Cardiac muscle cell (in vitro differentiated cells and primary cell): ENCODE measurements around the gene PIK3R1.

DNA sequence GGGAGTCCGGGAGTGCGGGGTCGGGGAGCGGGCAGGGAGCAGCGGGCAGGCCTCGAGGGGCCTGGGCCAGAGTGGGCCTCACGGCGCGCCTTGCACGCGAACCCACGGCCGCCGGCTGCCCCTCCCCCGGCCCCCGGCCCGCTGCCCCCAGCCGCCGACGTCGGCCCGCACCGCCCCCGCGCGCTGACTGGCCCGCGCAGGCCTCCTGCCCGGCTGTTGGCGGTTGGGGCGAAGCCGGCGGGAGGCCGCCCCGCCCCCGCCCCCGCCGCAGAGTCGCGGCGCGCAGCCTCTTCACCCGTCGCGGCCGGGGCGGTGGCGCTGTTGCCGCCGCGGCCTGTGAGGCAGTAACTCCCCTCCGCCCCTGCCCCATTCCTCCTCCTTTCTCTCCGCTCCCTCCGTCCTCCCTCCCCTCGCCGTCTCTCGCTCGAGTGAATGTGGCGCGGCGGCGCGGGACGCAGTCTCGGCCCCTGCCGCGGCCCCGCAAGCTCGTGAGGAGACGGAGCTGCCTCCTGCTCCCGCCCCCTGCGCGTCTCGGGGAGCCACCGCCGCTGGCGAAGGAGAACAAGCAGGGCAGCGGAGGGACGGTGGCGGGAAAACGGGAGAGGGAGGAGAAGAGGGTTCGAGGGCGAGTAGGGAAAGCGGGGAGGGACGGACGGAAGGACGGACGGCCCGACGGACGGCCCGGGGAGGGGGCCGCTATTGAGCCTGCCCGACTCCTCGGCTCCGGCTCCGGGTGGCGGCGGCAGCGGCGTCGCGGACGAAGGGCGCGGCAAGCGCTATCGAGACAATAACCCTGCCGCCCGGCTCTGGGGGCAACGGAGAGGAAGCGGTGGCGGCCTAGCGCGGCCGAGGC is 686 bp upstream of the ERBIN start:
- RAMPAGE, long total RNA, result start-site peak on the minus strand centred at position 98 of the sequence, 50 bp wide, 15 and 13 reads in 2 replicates
- RRBS, result 1% methylated on average over 64 of the region's 116 CpGs

- RAMPAGE, long total RNA, result no peak
- RRBS, result no CpG with 5 or more reads among the region's 3 CpGs
Measured at GRCh38 chr5:66101056-66101680, 42.9 kb upstream of the SREK1 start.

GRCh38 chr5:66145051-66145461 is 956 bp downstream of the SREK1 start:
- RAMPAGE, long total RNA, result no peak
- RRBS, result no CpG with 5 or more reads among the region's 10 CpGs

DNA sequence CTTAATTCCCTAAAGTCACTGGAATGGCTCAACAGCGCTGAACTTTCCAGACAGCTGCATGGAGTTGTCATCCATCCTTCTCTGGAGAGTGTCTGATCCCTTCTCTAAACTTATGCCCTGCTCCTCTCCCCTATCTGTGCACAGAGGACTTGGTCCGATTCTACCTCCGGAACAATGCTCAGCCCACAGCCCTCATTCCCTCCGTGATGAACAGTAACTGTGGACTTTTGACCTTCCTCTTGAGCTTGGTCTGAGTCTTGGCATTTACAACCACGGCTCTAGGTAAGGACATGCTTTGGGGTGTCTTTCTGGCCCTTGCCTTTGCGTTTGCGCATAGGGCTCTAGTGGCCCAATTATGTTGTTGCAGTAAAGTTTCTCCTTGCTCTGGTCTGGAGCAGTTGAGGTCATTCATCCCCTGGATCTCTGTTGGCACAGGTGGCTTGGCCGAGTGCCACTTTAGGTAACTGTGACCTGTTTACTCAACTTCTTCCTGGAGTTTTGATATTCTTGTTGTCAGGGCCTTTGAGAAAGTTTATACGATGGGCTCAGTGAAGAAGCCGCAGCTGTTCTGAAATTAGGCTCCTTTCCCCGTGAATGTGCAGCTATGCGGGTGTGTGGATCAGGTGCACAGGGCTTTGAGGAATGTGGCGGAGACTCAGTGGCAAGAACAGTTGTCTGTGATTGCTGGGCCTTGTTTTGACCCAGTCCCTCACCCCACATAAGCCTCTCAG is 18.4 kb upstream of the CD180 start:
- RAMPAGE, long total RNA, result no peak
- RRBS, result no CpG with 5 or more reads among the region's 13 CpGs

DNA sequence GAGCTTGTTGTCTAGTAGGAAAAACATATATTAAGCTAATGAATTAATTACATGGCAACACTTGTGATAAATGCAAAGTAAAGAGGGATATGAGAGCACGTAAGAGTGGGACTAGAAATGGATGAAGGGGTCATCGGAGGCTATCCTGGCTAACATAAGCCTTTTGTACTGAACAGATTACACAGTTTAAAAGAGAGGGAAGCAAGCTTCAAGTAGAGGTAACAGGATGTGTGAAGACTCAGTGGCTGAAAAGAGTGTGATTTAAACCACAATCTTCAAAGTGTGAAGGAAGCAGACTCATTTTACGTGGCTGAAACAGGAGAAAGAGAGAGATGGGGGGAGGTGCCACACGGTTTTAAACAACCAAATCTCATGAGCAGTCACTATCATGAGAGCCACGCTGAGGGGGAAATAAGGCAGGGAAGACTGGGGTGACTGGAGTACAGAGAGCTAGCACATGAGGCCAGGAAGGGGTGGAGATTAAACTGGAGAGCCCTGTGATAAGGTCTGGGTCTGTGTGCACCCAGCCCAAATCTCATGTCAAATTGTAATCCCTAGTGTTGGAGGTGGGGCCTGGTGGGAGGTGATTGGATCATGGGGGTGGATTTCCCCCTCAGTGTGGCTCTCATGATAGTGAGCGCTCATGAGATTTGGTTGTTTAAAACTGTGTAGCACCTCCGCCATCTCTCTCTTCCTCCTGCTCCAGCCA is 318.4 kb upstream of the CD180 start:
- RAMPAGE, long total RNA, result no peak
- RRBS, result no CpG with 5 or more reads among the region's 7 CpGs

DNA sequence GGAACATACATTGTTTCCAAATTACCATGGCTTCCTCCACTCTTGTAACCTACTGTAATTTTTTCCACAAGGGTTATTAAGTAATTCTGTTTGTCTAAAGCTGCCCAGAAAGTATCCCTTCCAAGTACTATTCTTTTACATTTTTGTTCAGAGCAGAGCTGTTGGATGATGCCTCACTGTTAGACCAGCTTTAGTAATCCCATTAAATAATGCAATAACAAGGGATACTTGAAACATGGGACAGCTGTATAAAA is 483.6 kb upstream of the CD180 start:
- RAMPAGE, long total RNA, result no peak

DNA sequence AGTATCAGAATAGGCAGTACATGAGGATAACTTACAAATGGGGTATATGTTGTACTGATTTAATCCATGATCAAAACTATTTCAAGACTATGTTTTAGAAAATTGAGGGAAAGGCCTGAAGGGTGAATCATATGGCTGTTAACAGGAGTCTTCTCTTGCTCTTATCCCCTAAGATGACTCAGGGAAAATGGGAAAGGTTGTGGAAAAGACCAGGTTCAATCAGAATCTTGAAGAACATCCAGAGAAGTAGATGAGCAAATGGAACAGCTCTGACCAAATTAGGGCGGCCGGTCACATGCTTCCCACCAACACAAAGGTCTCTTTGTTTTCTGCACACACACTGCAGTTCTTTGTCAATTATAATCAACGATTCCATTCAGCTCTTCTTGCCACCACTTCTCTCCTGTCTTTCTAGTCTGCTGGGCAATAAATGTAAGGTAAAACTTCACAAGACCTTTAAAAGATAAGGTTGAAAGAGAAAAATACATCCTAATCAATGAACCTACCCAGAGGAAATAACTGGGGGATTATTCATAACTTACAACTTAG is 442.2 kb upstream of the PIK3R1 start:
- RAMPAGE, long total RNA, result no peak
- RRBS, result no CpG with 5 or more reads among the region's 3 CpGs

- RAMPAGE, long total RNA, result no peak
- RRBS, result no CpG with 5 or more reads among the region's 1 CpG
Measured at GRCh38 chr5:67986017-67986360, 229.6 kb upstream of the PIK3R1 start.

GRCh38 chr5:68214763-68215697 is 526 bp upstream of the PIK3R1 start:
- RAMPAGE, long total RNA, result no peak
- RRBS, result 2% methylated on average over 33 of the region's 82 CpGs

- RAMPAGE, long total RNA, result no peak
- RRBS, result 2% methylated on average over 36 of the region's 78 CpGs
Measured at GRCh38 chr5:68215698-68216369, at the start of gene PIK3R1. Gene PIK3R1, plus strand, starts transcription at chr5:68215756.

- RAMPAGE, long total RNA, result no peak
- RRBS, result no CpG with 5 or more reads among the region's 3 CpGs
Measured at GRCh38 chr5:68265230-68265807, 49.8 kb downstream of the PIK3R1 start.

DNA sequence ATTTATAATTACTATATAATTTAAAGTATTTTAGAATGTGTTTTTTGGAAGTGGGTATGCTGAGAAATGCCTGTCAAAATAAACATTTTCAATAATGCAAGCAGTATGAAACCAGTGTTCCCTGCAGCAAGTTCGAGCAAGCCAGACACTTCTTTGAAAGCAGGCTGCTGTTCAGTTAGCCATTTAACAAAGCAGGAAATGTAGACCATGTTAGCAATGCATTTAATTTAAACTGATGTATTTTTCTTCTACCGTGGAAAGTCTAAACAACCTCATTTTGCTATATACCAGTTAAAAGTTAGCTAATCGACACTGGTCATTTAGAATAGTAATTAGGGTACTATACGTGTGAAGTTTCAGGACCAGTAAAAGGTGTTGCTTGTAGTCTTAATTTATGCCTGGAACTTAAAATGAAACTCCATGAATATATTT is 65.8 kb downstream of the PIK3R1 start:
- RAMPAGE, long total RNA, result no peak
- RRBS, result no CpG with 5 or more reads among the region's 4 CpGs

- RAMPAGE, long total RNA, result no peak
- RRBS, result no CpG with 5 or more reads among the region's 1 CpG
Measured at GRCh38 chr5:68288914-68289016, 73.2 kb downstream of the PIK3R1 start.

- RAMPAGE, long total RNA, result no peak
- RRBS, result no CpG with 5 or more reads among the region's 7 CpGs
Measured at GRCh38 chr5:68290201-68290958, 74.8 kb downstream of the PIK3R1 start.

GRCh38 chr5:68295743-68296349 is 80.3 kb downstream of the PIK3R1 start:
- RAMPAGE, long total RNA, result no peak
- RRBS, result no CpG with 5 or more reads among the region's 7 CpGs

DNA sequence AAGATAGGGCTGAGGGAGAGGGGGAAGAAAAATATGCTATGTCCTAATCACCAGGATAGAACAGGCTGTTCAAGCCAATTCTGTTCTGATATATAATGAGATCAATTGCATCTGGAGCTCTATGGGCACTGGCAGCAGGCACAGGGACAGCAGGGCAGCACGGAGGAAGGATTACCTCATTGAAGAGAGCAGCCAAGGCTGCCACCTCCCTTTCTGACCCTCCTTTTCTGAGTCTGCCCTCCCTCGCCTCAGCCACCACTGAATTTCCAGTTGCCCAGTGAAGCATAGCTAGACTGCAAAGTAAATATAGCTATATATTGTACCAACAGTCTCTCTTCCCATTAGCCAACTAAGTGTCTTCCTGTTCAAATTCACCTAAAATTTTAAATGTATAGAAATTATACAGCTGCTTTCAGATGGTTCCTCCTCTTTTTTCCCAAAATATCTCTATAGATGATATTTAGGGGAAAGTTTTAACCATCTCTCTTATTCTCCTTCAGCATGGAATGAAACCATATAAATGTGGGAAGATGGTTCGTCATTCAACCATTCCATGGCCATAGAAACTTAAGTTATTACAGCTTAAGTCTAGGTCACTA is 378.0 kb downstream of the PIK3R1 start:
- RAMPAGE, long total RNA, result no peak
- RRBS, result no CpG with 5 or more reads among the region's 3 CpGs

DNA sequence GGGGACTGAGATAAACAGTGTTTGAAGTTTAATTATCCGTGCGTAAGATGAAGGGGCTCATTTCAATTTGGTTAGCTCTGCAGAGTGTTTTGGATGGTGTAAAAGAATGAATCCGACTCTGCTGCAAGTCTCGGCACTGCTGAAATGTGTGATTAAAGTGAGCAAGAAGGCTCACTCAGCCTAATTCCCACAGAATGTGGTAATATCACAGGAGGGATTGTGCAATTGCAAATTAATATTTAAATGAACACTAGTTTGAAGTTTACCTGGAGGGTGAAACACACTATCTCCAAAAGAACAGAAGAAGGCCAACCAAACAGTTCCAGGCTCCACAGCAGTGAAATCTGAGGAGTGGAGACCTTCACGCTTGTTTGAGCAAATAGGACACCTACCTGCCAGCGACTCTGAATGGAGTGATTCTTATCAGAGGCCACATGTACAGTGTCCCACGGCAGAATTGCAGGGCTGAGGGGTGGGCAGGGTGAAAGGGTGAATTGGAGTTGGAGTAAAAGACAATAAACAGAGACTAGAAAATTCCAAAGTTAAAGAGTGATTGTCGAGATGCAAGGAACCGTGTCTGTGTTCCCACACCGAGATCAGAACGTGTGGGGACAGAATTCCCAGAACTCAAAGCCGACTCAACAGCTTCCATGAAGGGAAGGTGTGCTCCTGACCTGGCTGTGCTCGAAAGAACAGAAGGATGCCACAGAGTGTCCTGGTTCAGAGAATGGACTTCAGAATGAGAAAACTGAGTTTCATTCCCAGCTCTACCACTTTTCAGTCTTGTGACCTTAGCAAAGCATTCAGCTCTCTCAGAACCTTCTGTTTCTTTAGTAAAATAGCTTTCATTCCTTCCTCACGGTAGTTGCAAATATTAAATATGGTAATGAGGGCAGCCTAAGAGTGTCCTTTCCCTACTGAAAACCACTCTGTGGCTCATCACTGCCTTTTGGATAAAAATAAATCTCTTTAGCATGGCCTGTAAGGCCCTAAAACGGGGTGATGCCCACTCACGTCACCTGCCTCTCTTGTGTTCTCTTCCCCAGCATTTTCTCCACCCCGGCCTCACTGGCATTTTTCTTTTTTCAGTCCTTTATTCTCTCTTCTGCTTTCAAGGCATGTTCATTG is 420.1 kb upstream of the SLC30A5 start:
- RAMPAGE, long total RNA, result no peak
- RRBS, result no CpG with 5 or more reads among the region's 17 CpGs

DNA sequence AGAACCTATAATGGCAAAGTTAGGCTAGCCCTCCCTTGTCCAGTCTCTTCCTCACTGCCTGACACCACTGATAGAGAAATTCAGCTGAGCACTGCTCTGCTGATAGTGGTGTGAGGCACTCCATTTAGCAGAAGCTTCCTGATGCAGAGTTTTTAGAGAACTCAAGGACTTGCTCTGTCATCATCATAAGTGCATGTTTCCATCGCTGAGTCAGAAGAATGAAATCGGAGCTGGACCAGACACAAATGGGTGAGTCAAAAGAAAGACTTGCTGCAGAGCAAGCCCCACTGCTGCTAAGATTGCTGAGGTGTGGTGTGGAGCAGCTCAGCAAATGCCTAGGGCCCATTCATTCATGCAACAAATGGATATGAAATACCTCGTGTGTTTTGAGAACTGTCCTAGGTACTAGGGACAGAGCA is 410.2 kb upstream of the SLC30A5 start:
- RAMPAGE, long total RNA, result no peak
- RRBS, result no CpG with 5 or more reads among the region's 3 CpGs

GRCh38 chr5:69007048-69007509 is 86.7 kb upstream of the SLC30A5 start:
- RAMPAGE, long total RNA, result no peak
- RRBS, result no CpG with 5 or more reads among the region's 4 CpGs

DNA sequence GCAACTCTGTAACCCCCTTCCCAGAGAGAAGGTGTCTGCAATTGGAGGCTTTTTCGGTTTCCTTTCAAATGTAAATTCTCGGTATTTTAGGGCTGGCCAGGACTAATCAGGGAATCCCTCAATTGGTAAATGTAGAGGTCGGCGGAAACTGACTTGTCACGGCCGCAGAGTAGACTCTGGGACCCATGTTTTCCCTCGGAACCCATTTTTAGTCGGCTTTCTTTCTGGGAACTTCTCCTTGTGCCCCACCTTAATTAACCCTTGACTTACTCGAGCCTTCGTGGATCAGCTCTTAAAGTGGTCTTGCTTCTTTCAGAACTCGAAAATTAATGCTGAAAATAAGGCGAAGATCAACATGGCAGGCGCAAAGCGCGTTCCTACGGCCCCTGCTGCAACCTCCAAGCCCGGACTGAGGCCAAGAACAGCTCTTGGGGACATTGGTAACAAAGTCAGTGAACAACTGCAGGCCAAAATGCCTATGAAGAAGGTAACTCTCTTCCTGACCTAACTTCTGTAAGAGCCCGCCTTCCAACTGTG is 710 bp downstream of the CCNB1 start:
- RAMPAGE, long total RNA, result no peak
- RRBS, result no CpG with 5 or more reads among the region's 18 CpGs